H9 (cell line): ENCODE measurements around a stretch of chr6.

- PRO-cap: no peak
These were observed 92.6 kb downstream of the CD83 start for GRCh38 chr6:14210128-14210709.

DNA sequence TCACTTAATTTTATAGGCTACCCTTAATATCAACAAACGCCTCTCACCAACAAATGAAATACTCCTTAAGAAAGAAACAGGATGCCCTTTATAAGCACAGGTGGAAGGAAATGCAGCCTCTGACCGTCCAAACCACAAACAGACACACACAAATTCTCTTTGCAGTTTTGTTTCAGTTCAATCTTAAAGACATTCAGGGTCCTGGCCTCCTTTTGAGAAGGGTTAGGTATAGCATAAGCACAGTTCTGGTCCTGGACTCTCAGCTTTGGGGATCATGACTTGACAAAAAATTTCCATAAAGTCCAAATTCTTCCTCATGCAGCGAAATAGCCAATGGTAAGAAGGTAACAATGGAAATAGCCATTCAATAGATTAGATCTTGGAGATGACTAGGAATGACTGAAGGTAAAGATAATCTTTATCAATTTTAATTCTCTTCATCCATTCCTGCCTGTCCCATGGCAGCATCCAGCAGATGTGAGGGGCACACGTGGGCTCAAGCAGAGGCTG lies 123.8 kb downstream of the CD83 start:
- PRO-cap: no peak

GRCh38 chr6:14258812-14259061 lies 141.2 kb downstream of the CD83 start:
- PRO-cap: unidirectional peak, plus-strand start at chr6:14258875

- PRO-cap: no peak
These were observed 159.4 kb downstream of the CD83 start for GRCh38 chr6:14276830-14277455.

DNA sequence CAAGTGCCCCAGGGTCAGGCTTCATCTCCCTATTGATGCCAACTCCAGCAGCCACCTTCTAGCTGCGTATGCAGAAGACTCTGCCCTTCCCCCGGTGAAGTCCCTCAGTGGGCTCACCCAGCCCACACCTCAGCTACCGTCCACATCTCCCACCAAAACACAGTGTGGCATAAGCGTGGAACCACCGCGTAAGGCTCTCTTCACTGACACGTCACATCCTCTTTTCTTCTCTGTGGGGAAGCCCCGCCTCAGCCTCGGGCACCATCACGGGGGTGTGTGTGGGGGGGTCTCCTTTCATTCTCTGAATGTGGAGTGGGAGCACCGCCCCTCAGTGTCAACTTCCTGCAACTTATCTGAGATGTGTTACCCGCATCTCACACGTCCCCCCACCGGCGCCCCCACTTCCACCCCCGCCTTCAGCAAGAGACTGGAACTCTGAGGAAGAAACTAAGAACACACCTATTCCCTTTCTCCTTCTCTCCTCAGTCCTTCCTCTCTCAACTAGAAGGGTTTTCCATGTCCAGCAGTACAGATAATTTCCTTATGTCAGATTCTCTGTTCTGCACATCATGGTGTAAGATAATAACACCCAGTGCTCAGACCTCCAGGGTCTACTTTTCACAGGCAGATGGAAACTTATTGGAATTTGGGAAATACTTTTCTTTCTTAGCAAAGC lies 388.3 kb upstream of the JARID2 start:
- PRO-cap: no peak

- PRO-cap: no peak
These were observed 356.3 kb upstream of the JARID2 start for GRCh38 chr6:14889623-14890003.

GRCh38 chr6:14904591-14904961 lies 341.3 kb upstream of the JARID2 start:
- PRO-cap: no peak

DNA sequence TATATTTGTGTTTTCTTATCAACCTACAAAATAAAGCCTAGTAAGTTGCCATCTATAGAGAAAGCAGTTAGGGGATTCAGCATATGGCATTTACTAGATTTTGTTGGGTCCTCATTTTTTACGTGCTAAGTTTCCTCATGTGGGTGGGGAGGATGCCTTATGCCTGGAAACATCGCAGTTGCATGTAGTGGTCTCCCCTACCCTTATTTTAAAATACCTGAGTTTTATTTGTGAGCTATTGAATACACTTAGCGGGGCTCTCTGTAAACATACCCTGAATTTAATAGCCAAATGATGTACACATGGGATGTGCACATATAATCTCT lies 27.1 kb downstream of the JARID2 start:
- PRO-cap: no peak

DNA sequence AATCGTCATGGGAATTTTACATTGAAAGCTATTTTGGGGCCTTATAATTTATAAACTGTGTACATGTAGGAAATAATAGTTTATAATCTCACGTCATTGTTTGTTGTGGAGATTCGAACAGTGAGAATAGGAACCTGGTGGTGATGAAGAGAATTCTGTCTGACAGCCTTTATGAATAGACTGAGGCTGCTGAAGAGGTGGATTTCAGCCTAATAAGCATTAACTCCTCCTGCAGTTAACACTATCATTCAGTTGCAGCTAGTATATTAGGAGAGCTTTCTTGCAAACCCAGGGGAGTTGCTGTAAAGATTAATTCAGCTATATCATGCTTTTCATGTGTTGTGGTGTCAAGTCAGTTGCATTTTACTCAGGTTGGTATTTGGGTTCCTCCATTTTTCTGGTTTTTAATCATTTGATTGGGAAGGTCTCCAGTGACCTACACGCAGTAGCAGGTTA lies 125.4 kb downstream of the JARID2 start:
- PRO-cap: no peak

DNA sequence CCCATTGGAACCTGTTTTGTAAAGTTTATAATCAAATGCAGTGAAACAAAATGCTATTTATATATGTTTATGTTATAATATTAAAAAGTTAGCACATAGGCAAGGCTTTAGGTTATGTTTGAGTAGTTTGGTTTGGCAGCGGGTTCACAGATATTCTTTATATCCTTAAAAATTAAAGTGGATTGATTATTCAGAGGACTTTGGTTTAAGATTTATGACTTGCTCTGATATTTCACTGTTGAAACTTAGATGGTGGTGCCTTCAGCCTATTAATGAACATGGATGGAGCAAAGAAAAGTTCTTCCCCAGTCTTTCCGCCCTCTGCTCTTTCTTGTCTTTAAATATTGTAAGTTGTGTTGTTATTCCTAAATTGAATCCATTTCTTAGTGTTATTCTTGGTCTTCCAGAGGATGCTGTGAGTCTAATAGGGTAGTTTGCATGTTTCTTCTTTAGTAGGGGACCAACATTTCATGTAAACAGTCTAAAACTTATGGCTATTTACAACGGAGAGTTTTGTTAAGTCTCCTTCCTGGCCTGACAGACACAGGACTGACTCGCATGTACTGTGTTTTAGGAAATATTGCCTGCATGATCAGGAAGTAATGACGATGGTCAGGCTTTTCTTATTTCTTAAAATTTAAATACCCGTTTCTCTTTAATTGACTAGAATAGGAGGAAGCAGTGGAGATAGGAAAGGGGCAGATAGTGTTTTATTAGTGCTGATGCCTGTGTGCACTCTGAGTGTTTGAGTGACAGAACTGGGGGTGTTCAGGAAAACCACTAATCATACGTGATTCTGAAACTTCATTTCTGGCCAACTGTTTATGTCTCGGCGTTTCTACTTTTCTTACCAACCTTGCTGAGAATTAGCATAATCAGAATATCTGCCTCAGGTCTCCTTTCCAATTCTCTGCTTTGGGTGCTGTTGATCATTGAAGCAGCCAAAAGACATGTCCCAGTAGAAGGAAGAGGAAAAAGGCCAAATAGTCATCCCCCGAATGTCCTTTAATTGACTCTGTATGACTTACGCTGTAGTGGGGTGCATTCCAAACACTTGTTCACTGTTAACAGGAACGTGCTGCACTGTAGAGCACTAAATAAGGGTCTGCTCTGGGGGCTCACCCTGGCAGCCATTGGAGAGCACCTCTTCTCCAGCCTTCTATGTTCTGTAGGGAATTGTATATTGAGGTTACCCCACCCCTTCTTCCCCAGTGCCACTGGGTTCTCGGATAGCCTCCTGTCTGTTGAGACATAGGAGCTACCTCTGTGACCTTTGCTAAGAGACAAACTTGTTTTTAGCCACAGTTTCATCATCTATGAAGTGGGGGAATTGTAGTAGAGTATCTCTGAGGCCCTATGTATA lies 152.7 kb downstream of the JARID2 start:
- PRO-cap: no peak

DNA sequence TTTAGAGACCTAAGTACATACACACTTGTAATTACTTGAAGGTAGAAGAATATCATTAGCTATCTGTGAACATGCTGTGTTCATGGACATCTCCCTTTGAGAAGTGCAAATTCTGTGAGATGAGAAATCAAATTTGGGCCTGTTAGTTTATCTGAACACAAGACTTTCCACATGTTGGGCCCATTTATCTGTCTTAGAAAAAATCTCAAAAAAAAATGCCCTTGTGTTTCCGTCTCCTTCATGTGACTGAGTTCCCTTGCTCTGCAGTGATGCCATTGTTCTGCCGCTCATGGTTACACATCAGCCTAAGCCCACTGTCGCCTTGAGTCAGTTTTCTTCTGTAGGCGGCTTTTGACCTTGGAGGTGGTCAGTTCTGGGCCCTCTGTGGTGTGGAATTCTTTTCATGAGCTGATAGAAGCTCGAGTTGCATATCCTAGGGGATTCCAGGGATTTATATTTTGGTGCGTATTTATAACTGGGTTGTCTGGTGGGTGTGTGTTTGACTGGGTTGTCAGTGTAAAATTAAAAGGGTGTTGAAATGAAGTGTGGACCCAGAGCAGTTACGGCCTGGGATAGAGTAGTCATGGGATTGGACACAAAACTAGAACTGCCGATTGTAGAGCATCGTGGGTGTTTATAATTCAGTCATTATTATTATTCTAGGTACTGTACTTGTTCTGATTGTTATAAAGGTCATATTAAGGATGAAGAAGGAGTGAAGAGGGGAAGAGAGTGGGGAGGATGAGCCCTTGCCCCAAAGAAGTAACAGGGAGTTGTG lies 156.7 kb downstream of the JARID2 start:
- PRO-cap: no peak

- PRO-cap: no peak
These were observed 192.1 kb downstream of the DTNBP1 start for GRCh38 chr6:15470290-15471508.

- PRO-cap: no peak
These were observed 188.4 kb downstream of the DTNBP1 start for GRCh38 chr6:15474371-15474796.

DNA sequence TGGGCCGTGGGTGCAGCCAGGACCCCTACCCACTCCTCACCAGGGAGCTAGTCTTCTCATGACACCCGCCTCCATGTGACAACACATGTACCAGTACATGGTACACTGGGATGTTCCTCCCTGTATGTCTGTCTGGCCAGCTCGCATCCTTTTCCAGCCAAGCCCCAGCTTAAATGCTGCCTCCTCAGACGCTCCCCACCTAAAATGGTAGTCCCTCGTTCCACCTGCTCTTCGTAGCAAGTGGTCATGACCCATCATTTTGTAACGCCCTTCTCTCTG lies 162.4 kb downstream of the DTNBP1 start:
- PRO-cap: no peak

DNA sequence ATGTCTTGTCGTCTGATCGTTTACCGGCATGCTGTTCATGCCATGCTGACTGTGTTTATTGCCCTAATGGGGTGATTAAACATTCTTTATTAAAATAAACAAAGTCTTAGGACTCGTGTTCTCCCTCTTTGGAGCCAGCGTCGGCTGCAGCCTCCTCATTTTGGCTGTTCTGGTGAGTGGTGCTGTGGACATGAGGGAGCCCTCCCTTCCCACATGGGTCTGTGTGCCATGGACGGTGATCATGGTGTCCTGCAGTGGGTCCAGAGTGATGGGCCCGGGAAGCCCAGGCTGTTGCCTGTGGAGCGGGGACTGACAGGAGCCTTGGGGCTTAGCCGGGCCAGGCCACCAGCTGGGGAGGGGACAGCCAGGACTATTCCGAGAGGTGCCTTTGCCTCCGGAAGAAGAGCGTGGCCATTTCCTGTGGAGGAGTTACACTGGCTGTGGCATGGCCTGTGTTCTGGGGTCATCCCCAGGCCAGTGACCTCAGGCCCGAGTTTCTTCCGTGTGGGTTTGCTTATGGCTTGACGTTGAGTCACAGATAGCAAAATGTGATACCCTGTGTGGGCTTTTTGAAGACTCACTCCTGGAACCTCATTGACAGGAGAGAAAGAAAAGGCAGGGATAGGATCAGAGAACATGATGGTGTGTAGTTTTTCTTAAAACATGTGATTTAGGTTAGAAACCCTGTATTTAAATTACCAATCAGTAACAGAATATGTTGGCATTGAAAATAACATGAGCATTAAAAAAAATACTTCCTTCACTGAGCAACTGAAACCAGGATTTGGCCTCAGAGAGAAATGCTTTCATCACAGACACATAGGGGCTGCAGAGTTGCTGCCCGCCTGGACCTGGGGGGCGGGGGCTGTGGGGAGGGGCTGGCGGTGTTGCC lies 153.3 kb downstream of the DTNBP1 start:
- PRO-cap: no peak

- PRO-cap: no peak
These were observed 145.1 kb downstream of the DTNBP1 start for GRCh38 chr6:15517476-15518301.

DNA sequence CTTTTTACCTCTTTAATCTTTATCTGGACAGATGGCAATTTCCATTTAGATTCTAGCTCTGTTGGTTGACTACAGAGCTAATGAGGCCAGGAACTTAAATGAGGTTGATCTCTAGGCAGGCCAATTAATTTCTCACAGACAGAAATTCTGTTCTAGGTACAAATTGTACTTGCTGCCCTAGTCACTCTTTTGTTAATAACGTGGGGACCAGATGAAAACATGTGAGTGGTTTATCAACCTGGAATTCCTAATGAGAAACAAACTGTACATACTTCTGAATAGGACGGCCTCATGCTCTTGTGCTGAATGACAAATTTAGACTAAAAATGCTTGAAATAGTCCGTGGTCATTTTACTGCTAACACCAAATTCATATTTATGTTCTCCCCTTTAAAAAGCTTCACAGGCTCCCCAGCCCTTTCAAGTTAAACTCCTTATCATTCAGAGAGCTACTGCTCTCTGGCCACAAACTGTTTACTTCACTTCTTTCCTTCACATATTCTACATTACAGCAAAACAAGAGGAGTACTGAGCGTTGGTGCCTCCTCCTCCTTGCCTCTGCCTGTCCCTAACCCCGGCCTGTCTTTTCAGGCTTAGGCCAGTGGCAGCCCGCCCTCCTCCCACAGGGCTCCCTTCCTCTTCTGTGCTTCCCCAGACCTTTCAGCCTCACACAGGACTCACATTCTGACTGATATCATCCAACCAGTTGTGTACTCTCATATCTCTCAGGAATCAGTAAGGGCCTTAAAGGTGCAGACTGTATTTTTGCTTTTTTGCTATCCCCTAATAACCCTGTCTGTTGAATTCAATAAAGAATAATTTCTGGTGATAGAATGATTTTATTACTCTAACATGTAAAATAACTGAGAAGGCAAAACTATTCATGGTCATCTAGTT lies 41.3 kb downstream of the DTNBP1 start:
- PRO-cap: no peak

GRCh38 chr6:16059955-16060740 lies 68.7 kb upstream of the MYLIP start:
- PRO-cap: no peak

GRCh38 chr6:16134756-16135818 lies 6.2 kb downstream of the MYLIP start:
- PRO-cap: no peak

- PRO-cap: no peak
These were observed 8.2 kb downstream of the MYLIP start for GRCh38 chr6:16136970-16137687.